M059J (cell line): ENCODE measurements around the genes SEPHS2 and ITGAL.

DNA sequence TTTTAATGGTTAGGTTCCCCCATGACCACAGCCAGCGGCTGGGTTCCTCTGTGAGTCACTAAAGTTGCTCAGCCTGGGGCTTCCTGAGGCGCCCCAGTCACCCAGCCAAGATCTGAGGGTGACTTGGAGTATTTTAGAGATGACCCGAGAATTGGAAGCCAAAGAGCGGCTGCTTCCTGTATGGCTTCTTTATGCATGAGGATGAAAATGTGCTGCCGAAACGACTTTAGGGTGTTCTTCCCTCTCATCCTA is 87.8 kb downstream of the NPIPB11 start:
- RAMPAGE, long total RNA, result no peak

- RAMPAGE, long total RNA, result no peak
These were observed 84.9 kb downstream of the NPIPB11 start for GRCh38 chr16:29321504-29322111.

DNA sequence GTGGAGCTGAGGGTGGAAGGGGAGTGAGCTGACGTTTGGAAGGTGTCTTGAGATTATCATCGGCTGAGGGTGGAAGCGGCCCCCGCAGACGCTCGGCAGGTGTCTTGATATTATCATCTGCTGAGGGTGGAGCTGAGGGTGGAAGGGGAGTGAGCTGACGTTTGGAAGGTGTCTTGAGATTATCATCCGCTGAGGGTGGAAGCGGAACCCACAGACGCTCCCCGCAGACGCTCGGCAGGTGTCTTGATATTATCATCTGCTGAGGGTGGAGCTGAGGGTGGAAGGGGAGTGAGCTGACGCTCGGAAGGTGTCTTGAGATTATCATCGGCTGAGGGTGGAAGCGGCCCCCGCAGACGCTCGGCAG is 24.5 kb downstream of the NPIPB11 start:
- RAMPAGE, long total RNA, result no peak

GRCh38 chr16:29665282-29665430 is 2.1 kb downstream of the SPN start:
- RAMPAGE, long total RNA, result no peak

- RAMPAGE, long total RNA, result no peak
These were observed 14.8 kb upstream of the C16orf54 start for GRCh38 chr16:29760454-29761070.

- RAMPAGE, long total RNA, result no peak
These were observed 1.3 kb upstream of the PRRT2 start for GRCh38 chr16:29810367-29811399.

DNA sequence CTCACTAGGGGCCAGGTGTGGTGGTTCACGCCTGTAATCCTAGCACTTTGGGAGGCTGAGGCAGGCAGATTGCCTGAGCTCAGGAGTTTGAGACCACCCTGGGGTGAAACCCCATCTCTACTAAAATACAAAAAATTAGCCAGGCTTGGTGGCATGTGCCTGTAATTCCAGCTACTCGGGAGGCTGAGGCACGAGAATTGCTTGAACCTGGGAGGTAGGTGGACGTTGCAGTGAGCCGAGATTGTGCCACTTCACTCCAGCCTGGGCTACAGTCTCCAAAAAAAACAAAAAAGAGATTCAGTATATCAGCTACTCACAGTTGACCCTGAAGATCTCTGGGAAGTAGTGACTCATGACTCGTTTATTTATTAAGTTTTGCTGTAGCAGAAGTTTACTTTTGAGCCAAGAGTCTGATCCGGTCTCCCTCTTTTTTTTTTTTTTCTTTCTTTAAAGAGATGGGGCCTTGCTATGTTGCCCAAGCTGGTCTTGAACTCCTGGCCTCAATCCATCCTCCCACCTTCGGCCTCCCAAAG is 4.3 kb downstream of the MVP start:
- RAMPAGE, long total RNA, result no peak

DNA sequence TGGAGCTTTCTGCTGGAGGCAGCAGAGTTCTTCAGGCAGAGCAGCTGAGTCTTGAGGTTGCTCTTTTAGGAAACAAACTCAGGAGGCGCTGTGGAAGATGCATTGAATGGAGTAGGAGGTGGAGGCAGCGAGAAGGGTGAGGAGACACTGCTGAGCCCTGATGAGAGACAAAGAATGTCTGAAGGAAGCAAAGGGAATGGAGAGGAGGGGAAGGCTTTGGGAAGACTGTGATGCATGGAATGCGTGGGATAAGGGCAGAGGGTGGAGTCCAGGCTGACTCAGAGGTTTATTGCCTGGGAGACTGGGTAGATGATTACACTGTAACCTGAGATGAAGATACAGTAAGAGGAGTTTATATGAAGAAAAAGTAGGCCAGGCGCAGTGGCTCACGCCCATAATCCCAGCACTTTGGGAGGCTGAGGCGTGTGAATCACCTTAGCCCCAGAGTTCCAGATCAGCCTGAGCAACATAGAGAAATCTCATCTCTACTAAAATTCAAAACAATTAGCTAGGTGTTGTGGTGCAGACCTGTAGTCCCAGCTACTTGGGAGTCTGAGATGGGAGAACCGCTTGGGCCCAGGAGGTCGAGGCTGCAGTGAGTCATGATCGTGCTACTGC is 17.9 kb upstream of the TMEM219 start:
- RAMPAGE, long total RNA, result no peak

DNA sequence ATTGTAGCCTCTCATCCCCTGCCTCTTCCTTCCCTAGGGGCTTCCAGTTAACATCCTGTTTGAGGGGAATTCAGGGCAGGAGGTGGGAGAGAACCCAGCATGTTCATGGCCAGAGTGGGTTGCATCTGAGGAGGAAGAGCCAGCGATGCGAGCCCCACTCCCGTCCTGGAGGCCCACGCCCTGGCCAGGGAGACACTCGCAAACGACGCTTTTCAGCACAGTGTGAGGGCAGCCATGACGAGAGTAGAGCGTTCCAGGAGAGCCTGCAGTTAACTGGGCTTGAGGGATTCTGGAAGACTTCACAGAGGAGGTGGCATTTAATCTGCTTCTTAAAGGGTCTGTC is 3.2 kb downstream of the INO80E start:
- RAMPAGE, long total RNA, result no peak

GRCh38 chr16:30001788-30002210 is 5.8 kb downstream of the INO80E start:
- RAMPAGE, long total RNA, result no peak

DNA sequence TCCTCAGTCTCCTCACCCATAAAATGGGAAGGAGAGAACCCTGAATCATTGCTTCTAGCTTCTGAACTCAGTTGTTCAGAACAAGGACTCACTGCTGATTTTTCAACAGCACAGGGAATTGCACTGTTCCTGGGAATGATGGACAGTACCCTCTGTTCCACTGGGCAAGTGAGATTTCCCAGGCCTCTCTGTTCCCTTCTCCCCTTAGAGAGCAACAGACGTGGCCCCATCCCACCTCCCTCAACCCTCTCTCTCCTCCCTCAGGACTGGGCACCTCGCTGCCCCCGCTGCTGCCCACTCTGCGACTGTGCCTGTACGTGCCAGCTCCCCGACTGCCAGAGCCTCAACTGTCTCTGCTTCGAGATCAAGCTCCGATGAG is 2.1 kb upstream of the ALDOA start:
- RAMPAGE, long total RNA, result no peak

GRCh38 chr16:30084698-30085796 is 6.7 kb downstream of the TBX6 start:
- RAMPAGE, long total RNA, result no peak

GRCh38 chr16:30208919-30209399 is 9.9 kb downstream of the SULT1A3 start:
- RAMPAGE, long total RNA, result no peak

DNA sequence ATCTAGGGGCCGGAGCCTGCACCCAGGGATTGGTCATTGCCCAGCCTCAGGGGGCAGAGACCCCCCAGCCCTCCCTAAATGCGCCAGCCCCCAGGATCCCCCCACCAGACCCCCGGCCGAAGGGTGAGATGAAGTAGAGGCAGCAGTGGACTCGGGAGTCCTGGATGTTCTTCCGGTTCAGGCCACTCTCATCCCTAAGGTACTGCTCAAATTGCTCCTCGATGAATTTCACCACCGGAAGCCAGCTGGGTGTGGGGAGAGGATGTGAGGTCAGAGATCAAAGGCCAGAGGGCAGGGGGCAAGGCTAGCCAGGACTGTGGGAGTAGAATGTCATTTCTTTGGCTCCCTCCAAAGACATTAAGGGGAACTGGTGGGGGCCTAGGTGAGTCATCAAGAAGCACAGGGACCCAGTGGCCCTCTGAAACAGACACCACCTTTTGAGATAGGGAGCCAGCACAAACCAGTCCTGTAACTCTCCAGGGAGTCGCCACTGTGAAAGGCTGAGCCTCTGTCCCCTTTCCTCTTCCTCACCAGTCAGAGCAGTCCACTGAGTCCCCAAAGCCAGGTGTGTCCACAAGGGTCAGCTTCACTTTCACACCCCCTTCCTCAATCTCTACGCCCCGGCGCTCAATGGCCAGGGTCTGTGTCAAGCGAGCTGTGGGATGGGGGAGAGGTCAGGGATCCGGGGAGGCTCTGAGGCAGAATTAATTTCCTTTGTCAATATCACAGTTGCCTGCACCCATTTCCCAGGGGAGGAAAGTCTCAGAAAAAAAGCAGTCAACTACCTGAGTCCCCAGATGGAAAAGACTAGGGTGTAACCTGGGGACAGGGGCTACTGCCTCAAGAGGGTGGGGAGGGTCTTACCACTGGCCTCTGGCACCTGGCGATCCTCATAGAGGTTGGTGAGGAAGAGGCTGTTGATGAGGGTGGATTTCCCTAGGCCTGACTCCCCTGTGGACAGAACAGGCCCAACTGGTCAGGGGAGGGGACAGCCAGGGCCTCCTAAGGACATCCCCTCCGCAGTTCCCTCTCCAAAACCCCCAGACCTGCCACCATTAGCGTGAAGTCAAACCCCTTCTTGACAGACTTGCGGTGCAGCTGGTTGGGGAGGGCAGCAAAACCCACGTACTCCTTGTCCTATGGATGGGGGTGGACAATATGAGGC is 750 bp downstream of the SEPTIN1 start:
- RAMPAGE, long total RNA, result no peak

GRCh38 chr16:30395665-30395848 is 337 bp downstream of the ZNF48 start:
- RAMPAGE, long total RNA, result no peak

- RAMPAGE, long total RNA, result no peak
These were observed 3.6 kb downstream of the ZNF48 start for GRCh38 chr16:30398513-30399587.

DNA sequence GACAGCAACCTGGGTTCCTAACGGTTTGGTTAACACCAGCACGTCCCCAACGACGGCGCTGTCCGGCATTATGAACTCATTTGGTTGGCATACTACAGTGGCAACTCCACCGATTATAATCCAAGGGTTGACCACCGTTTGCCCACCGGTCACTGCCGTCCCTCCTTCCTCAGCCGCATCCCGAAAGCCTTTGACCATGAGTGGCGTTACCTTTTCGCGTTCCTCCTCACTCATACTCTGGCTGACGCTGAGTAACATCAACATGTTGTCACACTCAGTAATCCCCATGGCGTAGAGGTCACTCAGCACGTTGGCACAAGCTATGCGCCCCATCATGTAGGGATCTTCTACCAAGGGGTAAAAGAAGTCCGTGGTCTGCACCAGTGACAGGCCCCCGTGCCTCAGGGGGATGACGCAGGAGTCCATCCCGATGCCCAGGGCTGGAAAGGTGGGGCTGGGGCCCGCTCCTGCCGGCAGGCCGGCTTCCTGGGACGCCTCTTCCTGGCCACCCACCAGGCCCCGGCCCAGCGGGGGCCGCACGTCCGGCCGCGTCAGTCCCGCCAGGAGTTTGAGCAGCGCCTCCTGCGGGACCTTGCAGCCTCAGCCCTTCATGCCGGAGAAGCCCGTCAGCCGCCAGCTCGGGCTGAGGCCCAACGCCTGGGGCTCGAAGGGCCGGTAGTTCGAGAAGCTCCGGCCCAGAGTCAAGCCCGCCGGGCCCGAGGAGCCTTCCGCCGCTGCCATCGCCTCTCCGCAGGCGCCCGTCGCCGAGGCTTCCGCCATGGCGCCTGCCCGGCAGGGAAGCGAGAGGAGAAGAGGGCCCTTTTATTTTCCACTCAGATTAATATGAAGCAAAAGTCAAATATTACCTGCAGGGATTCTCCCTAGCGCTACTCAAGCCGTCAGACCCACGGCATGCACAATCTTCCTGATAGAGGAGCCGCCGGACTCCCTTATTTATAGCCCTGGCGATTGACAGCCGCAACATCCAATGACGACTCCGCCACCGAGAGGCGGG is at the start of gene SEPHS2:
Gene SEPHS2, minus strand, starts transcription at position 927 of the 1,015 bp plus-strand sequence.
- RAMPAGE, long total RNA, result no peak

GRCh38 chr16:30472457-30473048 is at the start of gene ITGAL:
ITGAL (plus strand) TSS chr16:30472742.
- RAMPAGE, long total RNA, result no peak

DNA sequence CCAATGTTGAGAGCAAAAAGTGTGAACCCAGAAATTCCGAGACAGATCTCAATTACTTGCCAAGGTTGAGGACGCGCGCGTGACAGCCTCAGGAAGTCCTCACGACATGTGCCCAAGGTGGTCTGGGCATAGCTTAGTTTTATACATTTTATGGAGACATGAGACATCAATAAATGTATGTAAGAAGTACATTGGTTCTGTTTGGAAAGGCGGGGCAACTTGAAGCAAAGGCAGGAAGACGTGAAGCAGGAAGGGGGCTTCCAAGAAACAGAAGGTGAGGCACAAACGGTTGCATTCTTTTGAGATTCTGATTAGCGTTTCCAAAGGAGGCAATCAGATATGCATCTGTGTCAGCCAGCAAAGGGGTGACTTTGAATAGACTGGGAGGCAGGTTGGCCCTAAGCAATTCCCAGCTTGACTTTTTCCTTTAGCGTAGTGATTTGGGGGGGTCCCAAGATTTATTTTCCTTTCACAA is 586 bp upstream of the ZNF747 start:
- RAMPAGE, long total RNA, result no peak

GRCh38 chr16:30541848-30542428 is 7.3 kb upstream of the ZNF747 start:
- RAMPAGE, long total RNA, result no peak